ENCODE results near the genes POSTN and FREM2.

GRCh38 chr13:36060905-36061583 lies 70.1 kb downstream of the DCLK1 start:
- PRO-cap: no peak
CAGE:
- cytosol, long polyA plus RNA: no peak
- long polyA plus RNA: no peak
- nucleus, long polyA plus RNA: no peak

GRCh38 chr13:36130403-36131225 lies 568 bp downstream of the DCLK1 start:
- PRO-cap: no peak
CAGE:
- cytosol, long polyA plus RNA: no peak
- long polyA plus RNA: no peak
- nucleus, long polyA plus RNA: no peak

- PRO-cap: no peak
CAGE:
- cytosol, long polyA plus RNA: no peak
- long polyA plus RNA: no peak
- nucleus, long polyA plus RNA: no peak
Observed at GRCh38 chr13:36849802-36850459, 30.9 kb downstream of the RFXAP start.

DNA sequence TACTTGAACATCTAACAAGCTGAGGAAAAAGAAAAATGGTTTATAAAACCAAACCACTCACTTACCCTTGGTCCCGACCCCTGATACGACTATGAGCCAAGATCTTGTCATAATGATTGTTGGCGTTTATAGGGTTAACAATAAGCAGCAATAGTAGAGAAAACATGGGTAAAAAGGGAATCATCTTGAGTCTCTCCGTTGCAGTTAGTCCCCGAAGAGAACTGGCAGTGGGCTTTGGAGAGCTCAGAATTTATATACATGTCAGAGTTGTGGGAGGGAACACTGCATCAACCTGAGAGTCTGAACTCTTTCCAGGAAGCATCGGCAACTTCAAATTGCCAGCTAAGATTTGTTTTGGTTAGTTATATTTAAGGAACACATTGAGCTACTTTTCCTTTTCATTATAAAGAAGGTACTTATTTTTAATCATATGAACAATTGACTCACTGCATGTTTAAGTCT lies at the start of gene POSTN:
Gene POSTN (minus strand): TSS at position 226 of the 462 bp plus-strand sequence.
- PRO-cap: no peak
CAGE:
- cytosol, long polyA plus RNA: no peak
- long polyA plus RNA: no peak
- nucleus, long polyA plus RNA: no peak

DNA sequence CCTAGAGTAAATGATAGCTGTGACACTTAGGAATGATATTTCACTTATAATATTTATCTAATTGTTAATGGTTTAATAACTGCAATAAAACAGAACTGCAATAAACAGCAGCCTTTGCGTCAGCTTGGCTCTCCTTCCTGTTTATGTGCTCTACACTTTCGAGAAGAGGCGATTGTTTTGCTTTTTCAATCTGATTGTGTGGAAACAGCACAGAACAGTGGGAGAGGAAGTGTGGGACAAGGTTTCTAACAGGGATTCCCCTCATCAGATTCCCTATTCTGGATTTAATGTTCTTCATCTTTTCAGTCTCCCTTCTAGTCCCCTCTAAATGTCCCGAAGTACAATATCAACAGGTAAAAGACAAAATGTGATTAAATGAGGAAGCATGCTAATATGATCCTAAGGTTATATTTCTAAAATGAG lies 17.4 kb upstream of the TRPC4 start:
- PRO-cap: no peak
CAGE:
- cytosol, long polyA plus RNA: no peak
- long polyA plus RNA: no peak
- nucleus, long polyA plus RNA: no peak

DNA sequence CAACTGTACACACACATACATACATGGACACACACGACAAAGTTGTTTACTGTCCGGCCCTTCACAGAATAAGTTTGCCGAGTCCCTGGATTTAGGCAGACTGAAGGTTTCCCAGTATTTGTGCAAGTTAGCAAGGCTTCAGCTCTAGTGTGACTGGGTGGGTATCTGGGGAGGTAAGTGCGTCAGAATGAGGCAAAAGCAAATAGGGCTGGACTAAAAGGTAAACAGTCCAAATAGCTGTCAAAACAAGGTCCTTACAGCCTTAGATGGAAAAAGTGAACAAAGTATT lies 228.4 kb upstream of the UFM1 start:
- PRO-cap: no peak
CAGE:
- cytosol, long polyA plus RNA: no peak
- long polyA plus RNA: no peak
- nucleus, long polyA plus RNA: no peak

DNA sequence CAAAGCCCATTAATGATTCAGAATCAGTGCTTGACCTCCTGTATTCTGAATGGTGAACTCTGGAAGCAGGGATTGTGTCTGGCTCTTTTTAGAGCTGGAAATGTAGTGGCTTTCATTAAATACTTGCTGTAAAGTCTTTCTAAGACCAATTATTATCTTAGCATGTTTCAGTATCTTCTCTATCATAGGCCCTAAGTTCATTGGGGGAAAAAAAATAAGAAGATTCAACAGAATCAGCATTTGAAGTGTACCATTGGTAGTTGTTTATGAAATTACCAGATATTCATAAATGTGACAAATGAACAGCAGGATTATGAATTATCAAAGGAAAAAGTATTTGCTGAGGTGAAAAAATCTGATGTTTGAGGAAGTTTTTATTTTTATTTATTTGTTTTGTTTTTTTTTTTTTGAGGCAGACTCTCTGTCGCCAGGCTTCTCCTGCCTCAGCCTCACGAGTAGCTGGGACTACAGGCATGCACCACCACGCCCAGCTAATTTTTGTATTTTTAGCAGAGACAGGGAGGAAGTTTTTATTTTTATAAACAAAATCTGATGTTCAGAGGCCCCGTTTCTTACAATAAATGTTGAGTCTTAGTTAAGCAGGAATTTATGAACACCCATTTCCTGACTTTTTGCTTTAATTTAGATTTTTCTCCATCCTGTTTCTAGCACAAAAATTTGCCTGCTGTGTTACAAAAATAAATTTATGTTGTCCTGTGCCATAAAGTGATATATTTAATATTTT lies 12.6 kb downstream of the UFM1 start:
- PRO-cap: no peak
CAGE:
- cytosol, long polyA plus RNA: no peak
- long polyA plus RNA: no peak
- nucleus, long polyA plus RNA: no peak

DNA sequence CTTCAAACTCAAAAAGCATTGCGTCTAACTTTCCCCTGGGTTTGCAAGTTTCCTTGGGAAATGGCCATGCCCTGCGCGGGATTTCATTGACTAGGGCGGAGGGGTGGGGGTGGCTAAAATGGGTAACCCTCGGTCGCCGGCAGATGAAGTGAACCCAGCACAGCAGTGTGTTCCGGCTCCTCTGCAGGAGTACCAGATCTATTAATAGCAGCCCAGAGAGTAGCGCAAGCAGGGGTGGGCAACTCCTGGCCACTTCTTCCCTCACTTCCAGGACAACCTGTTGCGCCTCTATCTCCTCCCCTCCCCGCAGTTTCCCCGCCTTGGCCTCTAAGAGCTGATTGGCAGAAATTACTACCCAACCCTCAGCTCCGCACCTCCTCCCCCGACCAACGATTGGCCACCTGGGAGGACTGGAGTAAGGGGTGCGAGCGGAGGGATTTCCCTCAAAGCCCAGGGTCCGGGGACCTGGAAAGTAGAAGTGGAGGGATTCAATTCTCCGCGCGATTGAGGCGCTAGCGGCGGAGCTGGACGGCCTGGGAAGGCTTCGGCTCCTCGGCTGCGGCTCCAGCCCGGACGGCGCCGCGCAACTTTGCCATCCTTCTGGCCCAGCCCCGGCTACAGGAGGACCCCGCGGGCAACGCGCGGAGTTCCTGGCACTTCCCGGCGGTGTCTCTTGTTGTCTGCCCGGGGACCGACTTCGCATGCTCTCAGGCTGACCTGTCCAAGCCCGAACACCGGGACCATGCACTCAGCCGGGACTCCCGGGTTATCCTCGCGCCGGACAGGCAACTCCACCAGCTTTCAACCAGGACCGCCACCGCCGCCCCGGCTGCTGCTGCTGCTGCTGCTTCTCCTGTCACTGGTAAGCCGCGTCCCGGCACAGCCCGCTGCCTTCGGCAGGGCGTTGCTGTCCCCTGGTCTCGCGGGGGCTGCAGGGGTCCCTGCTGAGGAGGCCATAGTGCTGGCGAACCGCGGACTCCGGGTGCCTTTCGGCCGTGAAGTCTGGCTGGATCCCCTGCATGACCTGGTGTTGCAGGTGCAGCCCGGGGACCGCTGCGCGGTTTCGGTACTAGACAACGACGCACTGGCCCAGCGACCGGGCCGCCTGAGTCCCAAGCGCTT lies at the start of gene FREM2:
Gene FREM2 (plus strand): TSS at position 475 of the 1,122 bp plus-strand sequence.
- PRO-cap: no peak
CAGE:
- cytosol, long polyA plus RNA: no peak
- long polyA plus RNA: no peak
- nucleus, long polyA plus RNA: no peak

DNA sequence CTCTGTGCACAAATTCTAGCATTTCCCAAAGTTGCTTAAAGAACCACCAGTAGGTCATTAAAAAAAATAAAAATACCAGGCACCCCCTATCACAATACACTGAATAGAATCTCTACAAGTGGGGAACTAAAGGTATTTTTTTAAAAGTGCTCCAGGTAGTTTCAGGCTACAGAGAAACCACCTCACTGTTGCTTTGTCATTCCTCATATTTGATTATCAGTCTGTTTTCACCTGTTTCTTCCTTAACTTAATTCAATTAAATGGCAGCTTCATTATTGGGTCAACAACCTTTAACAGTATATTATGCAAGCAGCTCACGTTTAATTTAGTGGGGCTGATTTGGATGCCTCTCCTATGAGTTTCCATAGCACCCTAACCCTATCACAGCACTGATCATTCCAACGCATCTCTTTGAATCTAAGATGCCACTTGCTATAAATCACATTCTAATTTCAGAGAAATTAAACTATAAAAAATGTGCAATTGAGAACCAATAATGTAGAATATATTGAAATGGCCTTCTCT lies 16.4 kb downstream of the PROSER1 start:
- PRO-cap: no peak
CAGE:
- cytosol, long polyA plus RNA: no peak
- long polyA plus RNA: no peak
- nucleus, long polyA plus RNA: no peak

- PRO-cap: no peak
CAGE:
- cytosol, long polyA plus RNA: no peak
- long polyA plus RNA: no peak
- nucleus, long polyA plus RNA: no peak
Observed at GRCh38 chr13:39034167-39034599, 3.7 kb downstream of the PROSER1 start.

GRCh38 chr13:39536171-39537047 lies 66.6 kb downstream of the LHFPL6 start:
- PRO-cap: no peak
CAGE:
- cytosol, long polyA plus RNA: no peak
- long polyA plus RNA: no peak
- nucleus, long polyA plus RNA: no peak

DNA sequence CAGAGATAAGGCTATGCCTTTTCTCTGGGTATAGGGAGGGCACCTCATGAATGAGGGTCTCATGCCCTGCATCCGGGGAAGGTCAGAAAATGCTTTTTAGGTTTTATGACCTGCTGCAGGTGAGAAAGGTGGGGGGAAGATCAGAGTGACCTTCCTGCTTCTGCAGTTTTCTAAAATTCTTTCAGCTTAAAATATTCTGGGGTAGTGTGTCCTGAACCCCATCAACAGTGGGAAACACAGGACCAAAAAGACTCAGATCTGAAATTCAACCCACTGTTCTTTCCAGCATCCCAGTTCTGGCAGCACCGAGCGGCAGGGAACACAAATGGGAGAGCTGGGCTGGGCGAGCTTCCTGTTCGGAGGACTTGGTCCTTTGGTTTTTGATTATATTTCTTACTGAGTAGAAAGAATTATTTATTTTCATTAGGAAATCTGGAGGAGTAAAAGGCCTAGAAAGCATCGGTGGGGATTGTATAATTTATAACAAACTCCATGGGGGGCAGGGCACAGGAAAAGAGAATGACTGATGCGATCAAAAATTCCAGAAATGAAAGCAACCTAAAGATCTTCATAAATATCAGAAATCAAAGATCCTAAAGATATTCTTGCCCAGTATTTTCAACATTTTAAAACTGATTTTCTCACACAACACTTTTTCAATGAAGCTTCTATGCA lies 239.1 kb downstream of the COG6 start:
- PRO-cap: no peak
CAGE:
- cytosol, long polyA plus RNA: no peak
- long polyA plus RNA: no peak
- nucleus, long polyA plus RNA: no peak

DNA sequence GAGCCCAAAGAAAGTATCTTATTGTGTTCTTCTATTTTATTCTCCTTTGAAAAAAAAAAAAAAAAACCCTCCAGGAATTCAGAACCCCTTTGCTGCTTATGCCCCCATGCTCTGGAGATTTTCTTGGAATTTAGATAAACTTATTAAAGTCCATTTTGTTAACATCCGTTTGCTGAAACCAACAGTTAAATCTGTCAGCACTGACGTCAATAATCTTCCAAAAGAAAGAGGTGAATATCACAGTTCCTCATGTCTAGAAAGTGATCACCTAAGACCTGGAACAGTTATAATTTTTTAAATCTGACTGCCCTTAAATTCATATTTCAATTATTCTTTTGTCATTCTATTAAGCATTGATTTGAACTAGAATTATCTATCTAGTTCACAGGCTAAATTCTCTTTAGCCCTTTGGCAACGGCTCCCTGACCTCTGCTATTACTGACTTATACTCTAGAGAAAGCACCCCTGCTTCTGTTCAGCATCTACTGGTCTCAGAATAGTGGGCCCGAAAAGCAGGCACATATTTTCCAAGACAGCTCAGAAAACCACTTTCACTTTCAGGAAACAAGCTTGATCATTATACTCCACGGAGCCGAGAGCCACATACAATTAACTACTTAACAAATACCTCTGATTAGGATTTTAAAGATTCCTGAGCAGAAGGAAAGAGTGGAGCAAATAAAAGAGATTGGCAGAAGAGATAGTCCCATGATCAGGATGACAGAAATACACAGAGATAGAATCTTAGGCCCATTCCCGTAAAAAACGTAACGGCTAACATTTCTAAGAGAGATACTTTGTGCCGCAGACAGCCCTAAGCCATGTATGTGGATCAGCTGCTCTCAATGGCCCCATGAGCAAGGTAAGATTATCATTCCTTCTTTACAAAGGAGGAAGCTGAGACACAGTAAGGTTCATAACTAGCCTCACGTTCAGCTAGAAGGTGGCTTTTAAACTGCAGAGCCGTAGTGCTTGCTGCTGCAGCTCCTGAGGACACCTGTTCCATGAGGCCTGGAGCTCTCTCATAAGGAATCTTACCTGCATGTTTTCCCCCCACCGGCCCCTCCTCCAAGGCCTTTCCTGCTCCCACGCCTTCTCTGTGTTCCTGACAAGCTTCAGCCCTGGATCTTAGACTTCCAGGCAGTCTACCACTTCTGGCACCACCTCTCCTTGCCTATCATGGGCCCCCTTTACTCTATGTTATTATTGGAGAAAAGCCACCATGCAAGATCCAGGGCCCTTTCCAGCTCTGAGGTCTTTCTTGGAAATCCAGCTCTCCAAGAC lies 227.4 kb downstream of the FOXO1 start:
- PRO-cap: no peak
CAGE:
- cytosol, long polyA plus RNA: no peak
- long polyA plus RNA: no peak
- nucleus, long polyA plus RNA: no peak

GRCh38 chr13:40479139-40480161 lies 187.0 kb downstream of the FOXO1 start:
- PRO-cap: no peak
CAGE:
- cytosol, long polyA plus RNA: no peak
- long polyA plus RNA: no peak
- nucleus, long polyA plus RNA: no peak

GRCh38 chr13:40581039-40582060 lies 85.1 kb downstream of the FOXO1 start:
- PRO-cap: no peak
CAGE:
- cytosol, long polyA plus RNA: no peak
- long polyA plus RNA: no peak
- nucleus, long polyA plus RNA: no peak

DNA sequence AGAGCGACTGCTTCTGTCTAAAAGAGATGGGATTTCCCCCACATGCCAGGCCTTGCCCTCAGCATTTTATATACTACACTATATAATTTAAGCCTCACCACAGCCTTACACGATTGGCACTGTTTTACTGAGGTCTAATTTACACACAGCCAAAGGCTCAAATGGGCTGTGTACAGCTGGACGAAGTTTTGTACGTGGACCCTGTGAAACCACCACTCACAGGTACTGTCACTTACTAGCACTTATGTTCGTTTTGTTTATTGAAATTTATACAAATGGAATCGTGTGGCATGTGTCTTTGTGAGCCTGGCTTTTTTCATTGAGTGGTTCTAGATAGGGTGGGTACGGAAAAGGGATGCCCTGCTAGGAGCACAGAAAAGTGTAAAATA lies 67.1 kb downstream of the FOXO1 start:
- PRO-cap: no peak
CAGE:
- cytosol, long polyA plus RNA: no peak
- long polyA plus RNA: no peak
- nucleus, long polyA plus RNA: no peak

GRCh38 chr13:40618786-40619299 lies 47.6 kb downstream of the FOXO1 start:
- PRO-cap: no peak
CAGE:
- cytosol, long polyA plus RNA: no peak
- long polyA plus RNA: no peak
- nucleus, long polyA plus RNA: no peak

DNA sequence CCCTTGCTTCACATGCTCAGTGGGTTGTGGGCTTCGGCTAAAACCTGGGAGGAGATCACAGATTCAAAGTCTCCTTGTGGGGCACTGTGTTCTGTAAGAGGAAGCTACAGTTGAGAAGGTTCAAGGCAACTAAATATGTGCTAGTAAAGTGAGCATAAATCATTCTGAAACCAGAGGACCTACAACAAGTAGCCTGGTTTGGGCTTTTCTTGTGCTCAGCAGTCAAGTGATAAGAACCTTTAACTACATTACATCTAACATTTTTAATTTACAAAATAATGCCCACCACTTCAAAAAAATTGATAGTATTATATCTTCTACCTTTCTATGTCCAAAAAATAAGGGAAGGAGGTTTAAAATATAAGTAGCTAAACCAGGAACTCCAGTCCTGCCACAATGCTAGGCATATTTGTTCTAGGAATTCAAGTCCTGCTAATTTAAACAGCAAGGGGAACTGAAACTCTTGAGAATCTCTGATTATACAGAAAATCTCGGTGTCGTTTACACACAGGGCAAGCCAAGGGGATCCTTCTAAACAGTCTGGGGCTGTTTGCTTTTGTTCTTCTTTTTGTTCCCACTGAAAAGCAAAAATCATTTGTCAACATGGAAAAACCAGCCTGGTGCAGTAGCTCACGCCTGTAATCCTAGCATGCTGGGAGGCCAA lies 36.5 kb downstream of the FOXO1 start:
- PRO-cap: no peak
CAGE:
- cytosol, long polyA plus RNA: no peak
- long polyA plus RNA: no peak
- nucleus, long polyA plus RNA: no peak

DNA sequence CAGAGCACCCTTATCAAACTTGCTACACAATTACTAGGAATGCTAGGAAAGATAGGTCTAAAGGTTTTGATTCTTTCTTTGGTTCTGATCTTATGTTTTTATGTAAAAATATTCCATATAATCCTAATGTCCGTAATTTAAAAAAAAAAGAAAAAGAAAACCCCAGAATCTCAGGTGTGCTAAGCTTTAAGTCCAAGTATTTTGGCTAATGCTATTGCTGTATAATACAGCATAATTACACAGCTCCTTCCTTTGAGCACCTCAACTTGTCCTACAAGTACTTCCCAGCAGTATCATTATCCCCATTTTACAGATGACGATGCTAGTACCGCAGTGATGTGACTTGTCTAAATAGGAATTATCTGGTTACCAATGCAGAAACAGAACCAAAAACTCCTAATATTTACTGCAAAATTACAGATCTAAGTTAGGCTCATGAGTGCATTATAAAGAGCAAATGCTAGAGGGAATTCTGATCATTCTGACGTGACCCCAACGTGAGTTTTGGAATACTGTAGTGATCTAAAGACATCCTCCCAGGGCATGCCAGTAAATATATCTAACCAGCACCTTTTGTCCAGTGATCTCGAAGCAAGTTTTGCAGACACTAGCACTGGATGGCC lies 22.7 kb downstream of the FOXO1 start:
- PRO-cap: no peak
CAGE:
- cytosol, long polyA plus RNA: no peak
- long polyA plus RNA: no peak
- nucleus, long polyA plus RNA: no peak

- PRO-cap: no peak
CAGE:
- cytosol, long polyA plus RNA: no peak
- long polyA plus RNA: no peak
- nucleus, long polyA plus RNA: no peak
Observed at GRCh38 chr13:40644750-40645659, 21.4 kb downstream of the FOXO1 start.

All from A549 (cell line).